ENCODE results near the genes RAB41, SNX12 and NLGN3.

DNA sequence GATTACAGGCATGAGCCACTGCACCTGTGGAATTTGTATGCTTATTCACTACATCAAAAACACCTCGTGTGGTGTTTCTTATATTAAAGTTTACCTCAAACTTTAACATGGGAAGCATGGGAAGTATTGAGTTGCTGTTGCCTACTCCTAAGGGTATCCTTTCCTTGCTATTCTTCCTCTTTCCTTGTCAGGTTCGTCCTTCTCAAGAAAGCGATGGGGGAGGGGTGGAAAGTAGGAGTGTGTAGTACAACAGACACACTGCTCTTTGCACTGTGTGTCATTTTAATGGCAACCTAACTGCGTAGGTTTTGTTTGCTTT, 10.3 kb upstream of the YIPF6 start:
- PRO-cap, result no peak
- RAMPAGE, long total RNA, 4 experiments, result no peak in any of the 4 experiments

DNA sequence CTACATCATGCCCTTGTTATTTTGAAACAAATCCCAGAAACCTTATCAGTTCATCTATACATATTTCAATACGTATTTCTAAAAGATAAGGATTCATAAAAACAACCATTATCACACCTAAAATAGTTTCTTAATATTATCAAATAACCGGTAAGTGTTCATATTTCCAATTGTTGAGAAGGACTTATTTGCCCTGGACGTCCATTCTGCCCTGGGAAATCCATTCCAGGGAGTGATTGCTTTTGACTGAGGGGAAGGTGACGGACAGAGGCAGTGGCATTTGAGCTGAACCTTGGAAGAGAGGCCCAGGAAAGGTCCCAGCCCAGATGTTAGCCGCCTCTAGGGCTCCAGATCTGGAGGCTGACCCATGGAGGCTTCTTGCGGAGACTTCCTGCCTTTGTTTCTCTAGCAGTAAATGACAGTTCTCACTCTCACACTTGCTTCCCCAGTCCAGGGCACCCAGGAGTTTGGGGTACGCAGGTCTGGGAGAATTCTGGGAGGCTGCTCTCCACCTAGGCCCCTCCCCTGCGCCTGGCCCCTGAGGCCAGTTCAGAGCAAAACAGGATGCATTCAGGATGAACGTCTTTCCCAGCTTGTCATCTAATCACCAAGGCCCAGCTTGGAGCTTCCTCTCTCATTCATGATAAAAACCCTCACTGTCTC, 49.7 kb downstream of the STARD8 start:
- PRO-cap, result no peak
- RAMPAGE, long total RNA, 4 experiments, result no peak in any of the 4 experiments

DNA sequence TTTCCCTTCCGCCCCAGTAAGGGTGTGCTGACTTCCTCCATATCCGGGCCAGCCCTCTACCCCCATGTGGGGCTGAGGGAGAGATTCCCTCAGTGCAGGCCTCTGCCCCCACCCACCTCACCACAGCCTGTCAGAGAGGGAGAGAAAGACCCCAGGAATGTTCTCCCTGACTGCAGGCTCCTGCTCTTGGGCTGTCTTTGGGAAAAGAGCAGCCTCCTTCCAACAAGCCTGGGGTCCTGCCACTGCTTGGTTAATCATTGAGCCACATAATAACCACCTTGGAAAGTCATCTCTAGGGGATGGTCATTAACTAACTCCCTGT, 50.2 kb downstream of the STARD8 start:
- PRO-cap, result no peak
- RAMPAGE, long total RNA, 4 experiments, result no peak in any of the 4 experiments

DNA sequence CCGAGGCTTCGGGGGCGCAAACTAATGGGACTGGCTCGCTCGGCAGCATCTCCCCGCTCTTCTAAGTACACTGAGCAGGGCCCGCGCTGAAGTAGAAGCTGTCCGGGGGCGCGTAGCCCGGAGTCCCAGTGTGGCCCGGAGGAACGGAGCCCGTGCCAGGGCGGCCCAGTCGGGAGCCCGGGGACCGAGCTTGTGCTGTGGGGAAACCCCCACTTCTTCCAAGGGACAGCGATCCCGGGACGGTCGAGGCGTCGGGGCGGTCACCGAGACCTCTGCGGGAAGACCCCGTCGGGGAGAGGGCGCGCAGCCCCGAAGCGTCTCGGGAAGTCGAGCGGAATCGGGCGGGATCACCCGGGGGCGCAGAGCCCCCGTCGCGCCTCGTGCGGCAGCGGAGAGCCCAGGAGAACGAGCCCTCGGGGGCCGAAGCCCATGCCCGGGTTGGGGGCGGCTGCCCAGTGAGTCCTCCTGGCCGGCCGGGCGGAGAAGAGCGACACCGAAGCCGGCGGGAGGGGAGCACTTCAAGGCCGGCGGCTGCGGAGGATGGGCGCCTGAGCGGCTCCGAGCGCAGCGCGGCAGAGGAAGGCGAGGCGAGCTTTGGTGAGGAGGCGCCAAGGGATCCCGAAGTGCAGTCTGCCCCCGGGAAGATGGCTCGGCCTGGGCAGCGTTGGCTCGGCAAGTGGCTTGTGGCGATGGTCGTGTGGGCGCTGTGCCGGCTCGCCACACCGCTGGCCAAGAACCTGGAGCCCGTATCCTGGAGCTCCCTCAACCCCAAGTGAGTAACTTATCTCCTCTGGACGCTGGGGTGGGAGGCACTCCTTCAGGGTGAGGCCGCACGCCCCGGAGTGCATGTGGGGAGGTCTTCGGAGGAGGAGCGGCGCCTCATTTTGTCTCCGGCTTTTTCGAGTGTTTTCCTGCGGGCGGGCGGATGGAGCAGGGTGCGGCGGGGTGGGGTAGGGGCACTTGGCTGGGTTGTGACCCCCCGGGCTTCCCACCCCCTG, 611 bp downstream of the EFNB1 start:
- PRO-cap, result unidirectional peak, plus-strand start at position 94 of the sequence; unidirectional peak, plus-strand start at position 521 of the sequence; unidirectional peak, plus-strand start at position 575 of the sequence; bidirectional peak, plus-strand start at position 812 of the sequence, minus-strand start at position 774 of the sequence
- RAMPAGE, long total RNA, 4 experiments, result start-site peak on the plus strand in 2 of 4 experiments, centred at positions 153 to 430 of the sequence, 21 to 33 reads per replicate

DNA sequence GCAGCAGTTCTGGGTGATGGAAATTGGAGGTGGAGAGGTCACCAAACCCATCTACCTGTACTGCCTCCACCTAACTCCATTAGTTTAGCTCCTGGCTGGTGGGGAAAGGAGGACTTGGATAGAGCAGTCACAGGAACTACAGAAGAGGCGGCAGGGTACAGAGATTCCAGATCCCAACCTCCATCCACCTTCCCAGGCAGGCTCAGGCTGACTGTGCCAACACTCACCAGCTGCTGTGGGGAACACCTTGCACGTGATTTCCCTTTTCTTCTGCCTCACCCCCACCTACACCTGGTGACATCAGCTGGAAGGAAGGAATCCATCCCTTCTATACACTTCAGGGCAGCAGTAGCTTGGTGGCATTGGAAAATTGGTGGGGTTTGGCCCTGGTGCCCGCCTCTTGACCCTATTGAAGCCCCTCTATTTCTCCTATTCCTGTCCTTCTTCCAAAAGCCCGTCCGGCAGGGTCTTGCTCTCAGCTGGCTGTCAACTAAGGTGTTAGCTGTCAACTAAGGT, 41.6 kb downstream of the EFNB1 start:
- PRO-cap, result no peak
- RAMPAGE, long total RNA, 4 experiments, result no peak in any of the 4 experiments

DNA sequence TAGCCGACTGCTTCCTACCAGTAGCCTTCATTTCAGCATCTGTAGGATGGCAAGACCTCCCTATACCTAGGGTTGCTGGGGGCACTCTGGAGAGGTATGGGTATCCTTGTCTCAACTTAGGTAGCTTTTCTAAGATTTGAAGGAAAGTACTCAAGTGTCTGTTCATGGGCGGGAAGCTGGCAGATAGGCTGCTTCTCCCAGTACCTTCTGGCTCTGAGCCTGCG, 96.8 kb upstream of the PJA1 start:
- PRO-cap, result unidirectional peak, minus-strand start at position 162 of the sequence
- RAMPAGE, long total RNA, 4 experiments, result no peak in any of the 4 experiments

- PRO-cap, result no peak
- RAMPAGE, long total RNA, 4 experiments, result no peak in any of the 4 experiments
These were observed 34.2 kb downstream of the NALF2 start for GRCh38 chrX:69538299-69538738.

- PRO-cap, result no peak
- RAMPAGE, long total RNA, 4 experiments, result no peak in any of the 4 experiments
These were observed 359 bp upstream of the EDA start for GRCh38 chrX:69615526-69615981.

- PRO-cap, result no peak
- RAMPAGE, long total RNA, 4 experiments, result start-site peak on the plus strand in 1 of 4 experiments, at chrX:69651719-69651726 at its widest, 7 reads per replicate
These were observed 35.6 kb downstream of the EDA start for GRCh38 chrX:69651236-69652210.

GRCh38 chrX:70219988-70220598, 14.4 kb upstream of the AWAT1 start:
- PRO-cap, result no peak
- RAMPAGE, long total RNA, 4 experiments, result no peak in any of the 4 experiments

DNA sequence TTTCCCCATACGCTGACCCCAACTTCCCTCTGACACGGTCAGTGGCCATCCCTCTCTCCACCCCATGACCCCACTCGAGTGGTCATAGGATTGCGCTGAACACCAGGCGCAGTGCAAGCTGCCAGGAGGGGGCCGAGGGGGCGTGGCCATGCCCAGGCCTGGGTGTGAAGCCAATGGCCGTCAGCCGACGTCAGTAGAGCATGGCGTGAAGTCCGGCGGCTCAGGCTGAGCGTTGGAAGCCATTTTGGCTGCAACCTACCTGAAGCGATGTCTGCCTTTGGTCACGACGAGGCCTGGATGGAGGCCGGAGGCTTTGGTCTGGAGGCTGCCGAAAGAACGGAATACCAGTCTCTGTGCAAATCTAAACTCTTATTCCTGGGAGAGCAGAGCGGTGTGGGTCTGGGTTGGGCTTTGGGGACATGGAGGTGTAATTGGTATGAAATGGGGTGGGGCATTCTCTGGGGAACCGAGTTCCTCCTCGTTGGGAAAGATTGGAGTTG, at the start of gene RAB41:
Gene RAB41, plus strand, starts transcription at position 222 of the 500 bp plus-strand sequence.
- PRO-cap, result no peak
- RAMPAGE, long total RNA, 4 experiments, result no peak in any of the 4 experiments

DNA sequence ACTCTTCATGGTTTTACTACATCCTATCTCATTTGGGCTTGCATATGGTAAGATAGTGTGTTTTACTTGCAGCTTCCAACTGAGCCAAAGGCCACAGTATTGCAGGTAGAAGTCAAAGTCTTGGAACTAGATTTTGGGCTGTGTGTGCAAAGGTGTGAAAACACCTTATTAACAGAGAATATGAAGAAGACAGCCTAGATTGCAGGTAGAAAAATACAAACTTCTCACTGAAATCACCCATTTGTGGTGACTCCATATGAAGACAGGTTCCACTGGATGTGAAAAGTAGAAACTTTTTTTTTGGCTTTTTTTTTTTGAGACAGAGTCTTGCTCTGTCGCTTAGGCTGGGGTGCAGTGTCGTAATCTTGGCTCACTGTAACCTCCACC, 46.0 kb downstream of the DLG3 start:
- PRO-cap, result unidirectional peak, plus-strand start at position 131 of the sequence
- RAMPAGE, long total RNA, 4 experiments, result no peak in any of the 4 experiments

DNA sequence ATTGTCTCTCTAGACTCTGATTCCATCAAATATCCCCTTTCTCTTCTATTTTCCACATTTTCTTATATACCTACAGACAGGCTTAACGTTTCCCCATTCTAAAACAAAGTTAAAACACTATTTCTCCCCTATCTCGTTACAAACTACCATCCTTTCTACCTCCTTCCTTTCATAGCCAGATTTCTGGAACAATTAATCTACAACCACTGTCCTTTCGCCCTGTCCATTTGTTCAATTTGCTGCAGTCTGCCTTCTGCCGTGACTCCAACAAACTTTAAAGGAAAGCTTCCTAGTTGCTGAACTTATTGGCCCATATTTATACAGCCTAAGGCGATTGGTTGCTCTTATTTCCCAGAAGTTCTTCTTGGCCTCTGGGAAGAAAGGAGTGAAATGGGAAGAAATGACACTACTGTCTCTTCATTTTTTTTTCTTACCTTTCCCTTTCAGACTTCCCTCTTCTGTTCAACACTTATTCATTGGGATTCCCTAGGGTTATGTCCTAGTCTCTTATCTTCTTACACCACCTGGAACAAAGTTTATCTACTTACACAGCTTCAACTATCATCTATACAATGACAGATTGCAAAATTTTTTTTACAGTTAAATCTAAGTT, 68.2 kb downstream of the SNX12 start:
- PRO-cap, result no peak
- RAMPAGE, long total RNA, 4 experiments, result no peak in any of the 4 experiments

DNA sequence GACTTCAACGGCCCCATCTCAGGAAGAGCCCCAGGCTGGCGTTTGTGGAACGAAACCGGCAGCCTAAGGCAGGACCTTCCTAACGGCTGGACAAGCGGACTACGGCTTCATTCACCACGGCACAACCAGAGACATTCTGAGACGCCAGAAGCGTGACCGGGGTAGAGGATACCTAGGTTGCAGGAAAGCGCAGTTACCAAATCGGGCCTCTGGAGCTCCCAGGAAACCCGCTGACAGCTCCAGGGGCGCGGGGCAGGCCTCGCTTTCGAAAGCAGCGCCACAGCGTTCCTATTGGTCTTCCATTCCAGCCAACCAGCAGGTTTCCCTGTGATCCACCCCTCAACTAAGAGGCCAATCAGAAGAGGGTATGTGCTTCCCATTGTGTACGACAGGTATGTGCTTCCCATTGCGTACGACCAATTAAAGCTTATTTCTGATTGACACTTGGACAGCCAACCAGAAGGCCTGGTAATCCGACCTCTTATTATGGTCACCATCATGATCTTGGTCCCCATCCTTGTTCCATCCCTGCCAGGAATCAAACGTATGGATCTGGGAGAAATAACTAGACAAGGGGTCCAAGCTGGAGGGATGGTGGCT, 14.9 kb downstream of the SNX12 start:
- PRO-cap, result no peak
- RAMPAGE, long total RNA, 4 experiments, result no peak in any of the 4 experiments

GRCh38 chrX:71067235-71067630, 901 bp downstream of the SNX12 start:
- PRO-cap, result no peak
- RAMPAGE, long total RNA, 4 experiments, result no peak in any of the 4 experiments

DNA sequence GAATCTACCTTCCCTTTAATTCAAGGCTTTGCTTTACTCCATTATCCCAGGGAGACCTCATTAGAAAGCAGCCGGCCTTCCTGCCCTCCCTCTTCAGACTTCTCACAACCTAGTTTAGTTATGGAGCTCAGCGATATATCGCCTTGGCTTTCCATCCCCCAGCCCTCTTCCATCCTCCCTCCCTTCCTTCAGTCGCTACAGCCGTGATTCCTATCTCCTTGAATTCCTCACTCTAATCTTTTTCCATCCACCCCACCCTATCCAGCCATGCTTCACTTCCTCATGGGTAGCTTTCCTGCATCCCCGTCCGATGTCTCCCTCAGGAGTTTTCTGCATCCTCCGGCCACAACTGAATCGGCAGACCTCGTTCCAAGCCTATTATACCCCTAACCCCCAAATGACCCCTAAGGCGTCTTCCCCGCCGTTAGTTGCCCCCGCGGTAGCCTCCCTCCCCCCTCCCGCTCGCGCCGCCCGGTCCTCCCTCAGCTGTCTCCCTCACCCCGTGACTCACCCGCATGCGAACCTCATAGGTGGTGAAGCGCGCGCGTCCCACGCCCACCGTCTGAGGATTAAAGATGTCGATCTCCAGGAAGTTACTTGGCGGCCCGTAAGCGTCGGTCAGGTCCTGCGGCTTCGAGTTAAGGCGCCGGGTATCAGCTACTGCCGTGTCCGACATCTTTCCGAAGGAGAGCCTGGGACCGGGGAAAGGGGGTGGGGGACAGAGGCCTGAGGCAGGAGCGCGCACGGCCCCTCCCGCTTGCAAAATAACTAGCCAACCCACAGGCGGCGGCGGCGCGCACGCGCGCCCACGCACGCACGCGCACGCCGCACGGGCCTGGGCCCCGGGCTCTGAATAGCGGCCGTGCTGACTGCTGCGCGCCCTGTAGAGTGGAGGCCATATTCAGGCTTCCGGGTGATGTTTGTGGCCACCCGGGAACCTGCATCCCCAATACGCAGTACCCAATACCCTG, at the start of gene SNX12:
Gene SNX12, minus strand, starts transcription at position 704 of the 971 bp plus-strand sequence.
- PRO-cap, result bidirectional peak, plus-strand start at position 527 of the sequence, minus-strand start at position 504 of the sequence; unidirectional peak, minus-strand start at position 564 of the sequence; bidirectional peak, plus-strand start outside the sequence, minus-strand start at position 766 of the sequence
- RAMPAGE, long total RNA, 4 experiments, result start-site peak on the minus strand in 4 of 4 experiments, centred at positions 718 to 764 of the sequence, 81 to 409 reads per replicate

DNA sequence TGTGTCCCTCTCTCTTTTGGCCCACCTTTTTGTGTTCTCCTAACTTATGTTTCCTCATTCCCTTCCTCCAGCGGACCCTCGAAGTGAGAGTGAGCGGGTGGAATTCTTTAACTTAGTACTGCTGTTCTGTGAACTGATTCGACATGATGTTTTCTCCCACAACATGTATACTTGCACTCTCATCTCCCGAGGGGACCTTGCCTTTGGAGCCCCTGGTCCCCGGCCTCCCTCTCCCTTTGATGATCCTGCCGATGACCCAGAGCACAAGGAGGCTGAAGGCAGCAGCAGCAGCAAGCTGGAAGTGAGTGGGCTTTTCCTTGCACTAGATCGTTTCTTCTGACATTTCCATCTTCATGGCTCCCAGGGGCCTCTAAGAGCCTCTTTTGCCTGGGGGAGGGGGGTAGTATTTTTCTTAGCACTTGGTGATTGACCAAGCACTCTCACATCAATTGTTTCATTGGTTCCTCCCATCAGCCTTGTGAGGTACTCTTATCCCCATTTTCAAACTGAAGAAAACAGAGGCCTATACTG, 5.8 kb downstream of the MED12 start:
- PRO-cap, result no peak
- RAMPAGE, long total RNA, 4 experiments, result no peak in any of the 4 experiments

GRCh38 chrX:71144578-71144974, at the start of gene NLGN3:
Gene NLGN3, plus strand, starts transcription at chrX:71144841.
- PRO-cap, result no peak
- RAMPAGE, long total RNA, 4 experiments, result start-site peak on the plus strand in 2 of 4 experiments, at chrX:71144828-71144861 at its widest, 7 to 8 reads per replicate

DNA sequence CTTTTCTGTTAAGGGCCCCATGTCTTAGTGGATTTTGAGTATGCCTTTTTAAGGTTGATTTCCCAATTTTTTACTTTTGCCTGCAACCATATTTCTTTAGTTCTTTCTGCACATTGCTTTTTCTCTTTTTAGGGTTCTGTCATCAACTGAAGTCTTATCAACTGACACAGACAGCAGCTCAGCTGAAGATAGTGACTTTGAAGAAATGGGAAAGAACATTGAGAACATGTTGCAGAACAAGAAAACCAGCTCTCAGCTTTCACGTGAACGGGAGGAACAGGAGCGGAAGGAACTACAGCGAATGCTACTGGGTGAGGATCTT, 27.7 kb downstream of the TAF1 start:
- PRO-cap, result no peak
- RAMPAGE, long total RNA, 4 experiments, result start-site peak on the plus strand in 2 of 4 experiments, centred at positions 146 to 161 of the sequence, 17 to 20 reads per replicate

- PRO-cap, result no peak
- RAMPAGE, long total RNA, 4 experiments, result no peak in any of the 4 experiments
These were observed 12.6 kb downstream of the OGT start for GRCh38 chrX:71545330-71546063.